ENCODE data around the genes ASAP3 and FUCA1.

DNA sequence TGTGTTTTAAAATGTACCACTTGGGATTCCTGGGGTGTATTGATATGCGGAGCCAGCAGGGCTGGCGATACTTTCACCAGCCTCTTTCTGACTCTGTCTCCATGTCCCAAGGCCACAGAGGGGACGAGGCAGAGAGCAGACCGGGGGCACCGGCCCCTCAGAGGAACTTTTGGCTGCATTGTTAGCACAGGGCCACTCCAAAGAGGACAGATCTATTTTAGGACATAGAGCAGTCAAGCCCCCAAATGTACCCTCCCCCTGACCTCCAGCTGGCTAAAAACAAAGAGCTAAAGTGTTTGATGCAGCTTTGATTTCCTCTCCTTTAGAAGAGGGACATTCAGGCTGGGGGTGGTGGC lies 25.5 kb upstream of the ZNF436 start:
- RRBS: no CpG with 5 or more reads among the region's 5 CpGs

GRCh38 chr1:23402040-23402940 lies 22.3 kb downstream of the TCEA3 start:
- RRBS: no CpG with 5 or more reads among the region's 16 CpGs

- RRBS: 3% methylated on average over 45 of the region's 107 CpGs
Measured at GRCh38 chr1:23483806-23484934, at the start of gene ASAP3. TSS of gene ASAP3 (minus strand) at chr1:23484179.

- RRBS: no CpG with 5 or more reads among the region's 15 CpGs
Measured at GRCh38 chr1:23539743-23540255, 8.8 kb upstream of the E2F2 start.

GRCh38 chr1:23559939-23560423 lies 680 bp upstream of the ID3 start:
- RRBS: no CpG with 5 or more reads among the region's 7 CpGs

DNA sequence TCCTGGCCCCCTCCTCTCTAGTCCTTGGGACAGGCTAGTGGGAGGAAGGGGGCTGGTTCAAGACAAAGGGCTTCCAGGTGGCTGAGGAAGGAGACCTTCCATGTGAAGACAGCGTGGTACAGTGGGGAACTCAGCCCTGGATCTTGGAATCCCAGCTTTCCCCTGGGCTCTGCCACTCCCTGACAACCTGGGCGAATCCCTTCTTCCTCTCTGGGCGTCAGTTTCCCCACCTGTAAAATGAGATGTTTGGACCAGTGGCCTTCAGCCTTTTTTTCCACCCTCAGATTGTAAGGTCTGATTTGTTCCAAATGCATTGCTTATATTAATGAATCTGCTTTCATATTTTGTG lies 9.9 kb upstream of the ID3 start:
- RRBS: no CpG with 5 or more reads among the region's 3 CpGs

GRCh38 chr1:23618983-23620182 lies 60.1 kb upstream of the ID3 start:
- RRBS: no CpG with 5 or more reads among the region's 65 CpGs

DNA sequence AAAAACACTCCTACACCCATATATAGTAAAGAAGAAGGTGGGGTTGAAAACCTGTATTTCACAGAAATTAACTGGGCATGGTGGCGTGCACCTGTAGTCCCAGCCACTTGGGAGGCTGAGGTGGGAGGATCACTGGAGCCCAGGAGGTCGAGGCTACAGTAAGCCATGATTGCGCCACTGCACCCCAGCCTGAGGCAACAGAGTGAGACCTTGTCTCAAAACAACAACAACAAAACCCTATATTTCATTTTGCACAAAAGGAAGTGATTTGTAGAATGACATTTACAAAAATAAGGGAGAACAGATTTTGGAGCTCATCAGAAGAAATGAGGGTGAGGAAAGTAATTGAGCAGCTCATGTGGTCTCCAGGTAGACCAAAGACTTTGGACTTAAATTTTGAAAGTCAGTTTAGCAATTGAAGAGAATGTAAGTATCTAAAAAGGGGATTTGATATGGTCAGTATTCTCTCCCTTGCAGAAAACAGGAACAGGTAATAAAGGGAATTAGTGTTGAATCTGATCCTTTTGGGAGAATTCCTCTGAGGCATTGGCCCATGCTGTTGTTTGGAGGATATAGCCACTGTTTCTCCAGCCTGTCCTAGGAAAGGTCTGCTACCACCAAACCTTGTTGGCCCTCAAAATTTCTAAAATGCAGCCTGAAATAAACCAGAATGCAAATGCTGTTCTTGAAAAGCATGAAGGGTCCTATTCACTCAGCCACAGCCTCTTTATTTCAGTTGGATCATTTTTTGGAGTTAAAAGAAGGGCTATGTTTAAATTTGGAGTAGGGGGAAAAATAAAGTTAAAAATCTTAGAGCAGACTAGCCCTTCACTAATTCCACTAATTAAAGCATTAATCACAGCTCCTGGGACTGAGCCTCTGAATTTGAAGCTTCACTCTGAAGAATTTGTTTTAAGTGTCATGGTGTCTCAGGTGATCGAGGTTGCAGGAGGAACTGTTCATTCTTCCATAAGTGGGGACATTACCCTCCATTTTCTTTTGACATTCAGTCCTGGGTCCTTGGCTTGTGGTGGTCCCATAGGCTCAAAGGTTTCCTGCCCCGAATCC lies 1.9 kb upstream of the LYPLA2 start:
- RRBS: no CpG with 5 or more reads among the region's 5 CpGs

DNA sequence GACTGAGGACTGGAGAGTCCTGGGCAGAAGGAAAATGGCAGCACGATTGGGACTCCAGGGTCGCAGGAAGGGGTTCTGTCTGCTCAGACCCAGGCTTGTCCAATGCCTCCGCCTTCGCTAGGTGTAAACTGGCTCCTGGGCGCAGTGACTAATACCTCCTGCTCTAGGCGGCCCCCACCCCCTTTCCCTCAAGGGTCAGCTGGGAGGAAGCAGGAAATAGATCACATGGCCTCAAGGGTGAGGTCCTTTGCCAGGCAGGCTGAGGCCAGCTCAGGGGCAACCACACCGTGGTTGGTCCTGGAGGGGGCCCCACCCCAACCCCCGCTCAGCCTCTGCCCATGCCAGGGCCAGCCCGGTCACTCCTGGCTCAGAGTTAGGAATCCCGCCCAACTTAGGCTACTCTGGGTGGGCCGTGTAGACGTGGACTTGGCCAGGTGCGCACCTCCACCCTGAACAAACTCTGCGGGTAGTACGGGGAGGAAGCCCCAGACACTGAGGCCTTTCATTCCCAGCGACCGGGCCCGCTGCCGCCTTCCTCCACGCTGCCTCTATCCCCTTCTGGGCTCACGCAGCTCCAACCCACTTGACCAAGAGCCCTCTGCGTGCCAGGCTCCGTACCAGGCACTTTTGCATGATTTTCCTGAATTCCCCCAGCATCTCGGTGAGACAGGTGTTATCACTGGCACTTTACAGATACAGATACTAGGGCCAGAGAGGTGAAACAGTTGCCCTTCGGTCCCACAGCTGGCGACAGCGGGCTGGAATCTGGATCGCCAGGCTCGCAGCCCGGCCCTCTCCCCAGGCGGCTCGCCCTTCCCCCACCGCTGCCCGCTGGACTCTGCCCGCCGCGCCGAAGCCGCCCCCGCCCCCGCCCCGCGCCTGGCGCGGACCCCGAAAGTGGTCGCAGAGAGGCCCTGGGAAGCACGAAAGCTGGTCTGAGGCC lies 865 bp downstream of the GALE start:
- RRBS: no CpG with 5 or more reads among the region's 48 CpGs

DNA sequence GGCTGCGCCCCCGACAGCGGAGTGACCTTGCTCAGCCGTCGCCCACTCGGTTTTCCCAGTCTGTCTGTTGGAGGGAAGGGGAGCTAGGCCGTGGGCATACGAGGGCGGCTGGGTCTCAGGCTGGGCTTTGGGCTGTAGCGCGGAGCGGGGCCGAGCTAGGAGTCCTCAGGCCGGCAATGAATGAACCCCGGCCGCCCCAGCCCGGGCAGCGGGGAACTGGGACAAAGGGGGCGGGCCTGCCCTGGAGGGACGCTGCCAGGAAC lies 262 bp downstream of the GALE start:
- RRBS: 0% methylated on average over 3 of the region's 20 CpGs

GRCh38 chr1:23838153-23838925 lies 13.1 kb upstream of the HMGCL start:
- RRBS: no CpG with 5 or more reads among the region's 28 CpGs

GRCh38 chr1:23868136-23868842 lies at the start of gene FUCA1:
TSS of gene FUCA1 (minus strand) at chr1:23868290.
- RRBS: 3% methylated on average over 10 of the region's 62 CpGs

GRCh38 chr1:23868843-23869172 lies 718 bp upstream of the FUCA1 start:
- RRBS: no CpG with 5 or more reads among the region's 8 CpGs

DNA sequence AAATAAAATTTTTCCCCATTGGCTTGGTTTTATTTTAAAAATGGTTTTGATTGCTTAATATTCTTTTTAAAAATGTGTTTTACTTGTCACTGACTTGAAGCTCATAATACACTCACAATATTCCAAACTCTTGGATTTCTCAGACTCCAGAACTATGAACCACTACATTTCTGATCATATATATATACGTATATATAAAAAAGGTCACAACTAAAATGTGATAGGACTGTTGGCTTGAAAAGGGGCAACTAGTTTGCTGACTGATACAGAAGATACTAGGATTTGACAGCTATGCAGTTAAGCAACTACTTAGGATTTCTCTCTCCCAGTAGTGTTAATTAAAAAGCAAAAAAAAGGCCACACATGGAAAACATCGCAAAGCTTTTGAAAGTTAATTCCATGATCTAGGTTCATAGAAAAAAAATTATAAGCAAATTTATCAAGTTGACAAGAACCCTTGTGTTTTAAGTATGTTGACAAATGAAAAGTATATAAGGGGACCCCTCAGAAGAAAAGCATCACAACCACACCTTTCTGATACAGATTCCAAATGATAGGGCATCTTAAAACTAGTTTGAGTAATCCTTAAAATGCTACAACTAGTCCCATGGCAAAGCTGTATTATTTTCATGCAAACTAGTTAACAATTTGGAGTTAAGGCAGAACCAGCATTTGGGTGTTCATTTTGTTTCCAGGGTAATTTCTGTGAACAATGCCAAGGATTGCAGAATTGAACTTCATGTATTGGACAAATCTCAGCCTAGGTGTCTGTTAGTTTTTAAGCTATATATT lies 4.0 kb downstream of the PNRC2 start:
- RRBS: no CpG with 5 or more reads among the region's 2 CpGs

DNA sequence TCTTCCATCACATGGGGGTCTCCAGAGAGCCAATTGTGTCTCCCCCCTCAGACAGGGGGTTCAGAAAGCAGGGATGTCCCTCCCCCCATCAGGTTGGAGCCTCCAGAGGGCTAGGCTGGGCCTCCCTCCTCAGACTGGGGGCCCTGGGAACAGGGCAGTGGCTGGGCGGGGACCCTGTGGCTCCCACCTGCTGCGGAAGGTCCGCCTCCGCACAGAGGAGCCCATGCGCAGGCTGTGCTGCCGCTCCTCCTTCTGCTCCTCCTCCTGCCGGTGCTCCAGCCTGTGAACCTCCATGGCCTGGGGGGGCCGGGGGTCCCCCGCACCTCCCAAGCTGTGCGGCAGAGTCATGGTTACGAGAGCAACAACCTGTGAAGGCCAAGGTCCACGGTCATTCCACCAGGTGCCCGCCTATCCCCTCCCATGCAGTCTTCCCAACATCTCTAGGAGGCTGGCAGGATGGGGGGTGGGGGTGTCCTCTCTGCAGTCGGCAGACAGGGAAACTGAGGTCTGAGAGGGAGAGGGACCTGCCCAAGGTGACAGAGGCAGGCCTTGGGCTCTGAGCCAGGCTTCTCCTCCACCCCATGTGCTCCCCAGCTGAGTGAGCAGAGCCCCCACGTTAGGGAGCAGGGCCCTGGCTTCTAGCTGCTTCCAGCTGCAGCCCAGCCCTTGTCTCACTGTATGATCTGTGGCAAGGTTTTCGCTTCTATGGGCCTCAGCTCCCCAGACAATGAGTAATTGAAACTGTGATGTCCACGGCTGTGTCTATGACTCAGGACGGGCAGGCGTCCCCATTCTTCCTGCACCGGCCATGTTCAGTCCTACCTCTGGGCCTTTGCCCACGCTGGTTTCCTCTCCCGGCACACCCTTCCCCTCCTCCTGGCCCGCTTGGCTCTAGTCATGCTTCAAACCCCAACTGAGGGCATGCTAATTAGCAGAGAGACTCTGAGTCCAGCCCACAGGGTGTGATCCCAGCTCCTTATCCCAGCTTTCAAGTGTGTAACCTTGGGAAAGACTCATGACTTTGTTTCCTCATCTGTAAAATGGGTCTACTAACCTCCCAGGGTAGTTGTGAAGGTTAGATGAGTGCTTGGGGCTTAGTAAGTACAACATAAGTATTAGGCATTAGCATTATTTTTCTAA lies 3.3 kb downstream of the MYOM3 start:
- RRBS: 79% methylated on average over 4 of the region's 23 CpGs

DNA sequence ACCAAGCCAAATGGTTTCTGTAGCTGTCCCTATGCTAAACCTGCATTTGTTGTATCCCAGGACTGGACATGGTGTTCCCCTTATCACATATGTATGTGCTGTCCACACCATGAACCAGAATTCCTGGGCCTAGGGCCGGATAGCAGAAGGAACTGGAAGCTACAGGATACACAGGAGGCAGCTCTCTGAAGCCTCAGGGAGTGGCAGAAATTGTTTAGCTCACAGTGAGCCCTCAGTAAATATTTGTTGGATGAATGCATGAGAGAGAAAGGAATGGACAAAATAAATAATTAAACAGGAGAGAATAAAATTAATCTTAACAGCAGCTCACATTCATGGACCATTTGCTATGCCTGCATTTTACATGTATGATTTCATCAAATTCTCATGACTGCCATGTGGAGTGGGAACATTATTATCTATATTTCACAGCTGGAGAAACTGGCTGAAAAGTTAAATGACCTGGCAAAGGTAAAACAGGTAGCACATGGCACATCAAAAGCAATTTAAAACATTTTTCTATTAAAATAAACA lies 2.1 kb downstream of the NIPAL3 start:
- RRBS: no CpG with 5 or more reads among the region's 1 CpG

- RRBS: no CpG with 5 or more reads among the region's 12 CpGs
Measured at GRCh38 chr1:24419073-24419711, 3.6 kb downstream of the NIPAL3 start.

- RRBS: 2% methylated on average over 16 of the region's 39 CpGs
Measured at GRCh38 chr1:24502019-24502644, 504 bp upstream of the RCAN3 start.

DNA sequence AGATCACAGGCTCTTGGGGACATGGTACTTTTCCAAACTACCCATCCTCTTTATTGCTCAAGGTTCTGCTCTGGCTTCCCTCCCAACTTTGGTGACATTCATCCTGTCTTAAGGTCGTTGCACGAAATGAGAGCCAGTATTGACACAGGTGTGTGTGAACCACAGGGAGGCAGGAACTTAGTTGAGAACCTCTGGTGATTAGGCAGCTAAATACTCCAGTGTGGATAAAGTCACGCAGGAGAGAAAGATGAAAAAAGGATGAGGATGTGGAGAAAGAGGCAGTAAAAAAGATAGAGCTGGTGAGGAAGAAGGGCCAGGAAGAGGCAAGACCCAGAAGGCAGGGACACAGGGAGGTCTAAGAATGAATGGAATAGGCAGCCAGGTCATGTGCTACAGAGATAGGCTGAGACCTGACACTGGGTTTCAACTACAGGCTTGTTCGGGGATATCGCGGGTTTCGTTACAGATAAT lies 5.6 kb downstream of the RCAN3 start:
- RRBS: no CpG with 5 or more reads among the region's 7 CpGs

DNA sequence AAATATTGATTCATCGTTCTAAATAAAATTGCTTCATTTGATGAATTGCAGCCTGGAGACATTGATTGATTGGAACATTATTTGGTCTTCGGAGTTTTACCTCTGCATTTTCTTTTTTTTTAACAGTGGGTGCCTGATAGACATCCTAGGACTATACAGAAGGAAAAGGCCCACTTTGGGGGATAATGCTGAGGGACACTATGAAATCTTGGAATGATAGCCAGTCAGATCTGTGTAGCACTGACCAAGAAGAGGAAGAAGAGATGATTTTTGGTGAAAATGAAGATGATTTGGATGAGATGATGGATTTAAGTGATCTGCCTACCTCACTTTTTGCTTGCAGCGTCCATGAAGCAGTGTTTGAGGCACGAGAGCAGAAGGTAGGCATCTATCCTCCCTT lies 11.6 kb downstream of the RCAN3 start:
- RRBS: no CpG with 5 or more reads among the region's 4 CpGs

Data from islet of Langerhans (tissue), 1 donor.